Sigmoid colon (tissue), 4 donors: ENCODE data around the genes SHISA9, NPIPA2 and NDE1.

DNA sequence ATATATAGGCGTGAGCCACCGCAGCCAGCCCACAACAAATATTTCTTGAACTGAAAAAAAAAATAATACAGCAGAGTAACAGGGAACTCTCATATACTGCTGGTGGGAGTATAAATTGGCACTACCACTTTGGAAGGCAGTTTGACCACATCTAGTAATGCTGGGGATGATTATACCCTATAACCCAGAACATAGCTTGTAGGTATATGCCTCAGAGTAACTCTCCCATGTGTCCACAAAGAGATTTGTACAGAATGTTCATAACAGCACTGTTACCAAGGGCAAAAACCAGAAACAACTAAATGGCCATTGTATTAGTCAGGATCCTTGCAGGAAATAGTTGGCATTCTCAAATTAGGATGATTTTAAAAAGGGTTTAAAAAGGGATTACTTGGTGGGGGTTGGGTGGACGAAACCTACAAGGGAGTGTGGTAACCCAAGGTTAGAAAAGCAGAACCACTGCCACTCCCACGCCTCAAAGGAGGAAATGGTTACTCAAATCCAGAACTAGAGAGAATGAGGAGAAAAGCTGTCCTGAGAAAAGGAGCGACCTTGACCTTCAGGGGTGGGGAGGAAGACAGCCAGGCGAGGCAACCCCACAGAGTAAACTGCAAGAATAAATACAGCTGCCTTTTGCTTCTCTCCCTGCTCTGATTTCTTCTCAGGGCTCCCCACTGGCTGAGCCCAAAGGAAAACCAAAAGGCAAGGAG, 2.1 kb downstream of the CPPED1 start:
- PRO-cap, result no peak
- RAMPAGE, long total RNA, 4 experiments, result no peak in any of the 4 experiments

DNA sequence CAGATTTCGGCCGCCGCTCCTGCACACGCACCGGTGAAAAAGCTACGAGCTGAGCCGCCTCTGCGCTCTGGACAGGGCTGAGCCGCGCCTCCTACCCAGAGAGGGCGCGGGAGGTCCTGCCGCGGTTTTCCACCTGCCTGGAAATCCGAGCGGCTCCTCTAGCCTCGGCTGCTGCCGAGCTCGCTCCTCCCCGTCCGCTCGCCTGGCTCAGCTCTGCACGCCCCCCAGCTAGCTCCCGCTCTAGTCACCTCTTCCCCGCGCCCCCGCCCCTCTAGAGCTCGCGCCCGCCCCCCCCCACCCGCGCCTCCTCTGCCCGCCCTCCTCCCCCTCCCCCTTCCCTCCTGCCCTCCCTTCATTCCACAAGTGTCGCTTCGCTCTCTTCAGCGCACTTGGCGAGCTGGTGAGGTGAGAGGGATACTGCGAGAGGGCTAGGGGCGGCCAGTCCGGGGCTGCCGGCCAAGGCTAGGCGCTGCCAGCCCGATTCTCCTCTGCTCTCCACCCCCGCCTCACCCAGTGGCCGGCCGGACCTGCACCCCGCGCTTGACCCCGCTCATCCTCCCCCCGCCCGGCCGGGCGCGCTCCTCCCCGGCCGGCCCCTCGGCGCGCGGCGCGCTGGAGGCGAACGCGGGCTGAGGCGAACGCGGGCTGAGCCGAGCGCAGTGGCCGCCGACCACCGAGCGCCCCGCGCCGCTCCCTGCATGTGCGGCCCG, at the start of gene SHISA9:
Gene SHISA9, plus strand, starts transcription at position 355 of the 710 bp plus-strand sequence.
- PRO-cap, result no peak
- RAMPAGE, long total RNA, 4 experiments, result no peak in any of the 4 experiments

DNA sequence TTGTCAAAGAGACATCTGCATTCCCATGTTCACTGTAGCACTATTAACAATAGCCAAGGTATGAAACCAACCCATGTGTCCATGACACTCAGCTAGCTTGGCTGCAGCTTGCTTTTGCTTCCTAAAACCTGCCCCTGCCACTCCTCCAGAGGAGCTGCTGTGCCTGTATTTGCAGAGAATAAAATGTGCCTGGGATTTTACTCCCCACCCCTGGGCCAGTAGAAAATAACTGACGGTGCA, 6.7 kb upstream of the ERCC4 start:
- PRO-cap, result no peak
- RAMPAGE, long total RNA, 4 experiments, result no peak in any of the 4 experiments

- PRO-cap, result no peak
- RAMPAGE, long total RNA, 4 experiments, result no peak in any of the 4 experiments
Observed at GRCh38 chr16:14236201-14237024, 165.3 kb downstream of the MRTFB start.

- PRO-cap, result unidirectional peak, minus-strand start at chr16:14285725; unidirectional peak, minus-strand start at chr16:14285798
- RAMPAGE, long total RNA, 4 experiments, result no peak in any of the 4 experiments
Observed at GRCh38 chr16:14285426-14286184, 214.5 kb downstream of the MRTFB start.

GRCh38 chr16:14310368-14311117, 239.4 kb downstream of the MRTFB start:
- PRO-cap, result no peak
- RAMPAGE, long total RNA, 4 experiments, result no peak in any of the 4 experiments

DNA sequence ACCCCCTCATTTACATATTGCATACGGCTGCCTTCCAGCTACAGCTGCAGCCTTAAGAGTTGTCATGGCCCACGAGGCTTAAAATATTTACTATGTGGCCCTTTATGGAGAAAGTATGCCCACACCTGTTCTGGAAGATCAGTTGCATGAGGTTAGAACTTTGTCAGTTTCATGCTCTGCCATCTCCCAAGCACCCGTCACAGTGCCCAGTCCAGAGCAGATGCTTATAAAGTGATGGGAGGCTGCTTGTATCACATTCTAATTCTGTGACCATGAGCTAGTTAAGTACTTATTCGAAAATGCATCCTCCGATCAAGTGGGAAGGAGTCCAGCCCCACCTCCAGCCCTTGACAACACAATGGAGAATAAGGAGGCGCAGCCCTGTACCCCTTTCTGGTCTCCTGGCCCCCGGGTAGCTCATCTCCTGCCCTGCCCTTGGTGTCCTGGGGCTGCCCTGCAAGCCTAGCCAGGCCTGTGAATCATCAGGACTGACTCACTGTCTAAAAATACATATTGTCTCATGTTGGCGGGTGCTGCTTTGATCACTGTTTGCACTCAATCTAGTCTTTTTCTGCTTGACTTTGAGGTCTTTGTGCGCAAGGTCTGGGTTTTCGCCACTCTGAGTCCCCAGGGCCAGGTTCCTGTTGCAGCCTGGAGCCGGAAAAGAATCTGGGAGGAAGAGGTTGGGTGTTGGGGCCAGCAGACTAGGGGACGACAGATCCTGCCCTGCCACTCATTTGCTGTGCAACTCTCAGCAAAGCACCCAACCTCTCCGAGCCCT, 230.8 kb downstream of the PARN start:
- PRO-cap, result unidirectional peak, plus-strand start at position 674 of the sequence
- RAMPAGE, long total RNA, 4 experiments, result no peak in any of the 4 experiments

DNA sequence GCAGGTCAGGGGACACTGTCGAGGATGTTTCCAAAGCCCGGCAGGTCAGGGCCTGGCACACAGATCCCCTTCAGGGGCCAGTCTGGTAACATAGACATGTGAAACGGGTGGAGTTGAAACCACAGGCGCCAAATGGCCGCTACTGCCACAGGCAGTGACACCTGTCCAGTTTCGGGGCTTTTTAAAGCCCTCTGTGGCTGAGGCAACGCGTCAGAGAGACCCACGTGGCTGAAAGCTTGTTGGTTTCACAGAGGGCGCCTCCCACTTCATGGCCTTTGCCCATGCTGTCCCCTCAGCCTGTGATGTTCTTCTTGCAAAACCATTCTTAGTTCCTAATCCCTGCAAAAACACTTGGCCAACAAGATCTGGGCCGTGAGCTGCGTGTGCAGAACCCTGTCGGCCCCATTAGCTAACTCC, 224.0 kb downstream of the PARN start:
- PRO-cap, result no peak
- RAMPAGE, long total RNA, 4 experiments, result no peak in any of the 4 experiments

DNA sequence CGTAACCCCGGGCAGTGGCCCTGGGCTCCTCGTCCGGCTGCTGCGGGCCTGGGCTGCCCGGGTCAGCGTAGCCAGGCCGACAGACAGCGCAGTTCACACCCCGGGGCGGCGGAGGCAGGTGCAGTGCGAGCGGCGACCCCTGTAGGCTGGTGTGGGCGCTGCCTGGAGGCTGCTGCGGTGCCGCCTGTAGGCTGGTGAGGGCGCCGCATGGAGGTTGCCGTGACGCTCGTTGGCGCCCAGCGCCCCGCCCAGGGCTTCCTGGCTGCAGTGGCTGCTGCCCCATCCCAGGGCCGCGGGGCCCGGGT, at the start of gene NPIPA2:
Gene NPIPA2, plus strand, starts transcription at position 251 of the 305 bp plus-strand sequence.
- PRO-cap, result no peak
- RAMPAGE, long total RNA, 4 experiments, result no peak in any of the 4 experiments

DNA sequence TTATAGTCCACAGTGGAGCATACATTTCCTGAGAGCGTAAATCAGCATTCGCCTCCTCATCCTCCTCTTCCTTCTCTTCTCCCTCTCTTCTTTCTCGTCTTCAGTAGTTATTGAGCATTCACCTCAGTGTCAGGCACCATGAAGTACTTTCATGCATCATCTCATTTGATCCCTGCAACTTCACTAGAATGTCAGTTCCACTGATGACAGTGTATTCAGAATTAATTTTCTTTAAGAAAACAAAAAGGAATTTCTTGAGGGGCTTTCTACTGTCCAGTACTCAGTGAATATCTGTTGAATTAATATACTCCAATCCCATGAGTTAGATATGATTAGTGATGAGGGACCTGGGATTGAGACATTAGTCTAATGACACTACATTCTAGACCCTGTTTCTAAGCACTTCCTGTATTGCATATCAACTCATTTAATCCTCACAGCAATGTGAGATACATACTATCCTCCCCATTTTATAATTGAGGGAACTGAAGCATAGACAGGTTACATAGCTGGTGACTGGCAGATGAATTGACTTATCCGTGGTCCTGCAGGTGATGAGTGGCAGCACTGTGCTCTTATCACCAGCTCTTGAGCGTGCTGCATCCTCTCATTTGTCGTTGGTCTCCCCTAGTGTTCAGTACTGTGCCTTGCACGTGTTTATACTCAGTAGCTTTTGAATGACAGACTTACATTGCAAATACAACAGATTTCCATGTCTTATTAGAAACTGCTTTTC, 33.9 kb downstream of the NTAN1 start:
- PRO-cap, result no peak
- RAMPAGE, long total RNA, 4 experiments, result no peak in any of the 4 experiments

DNA sequence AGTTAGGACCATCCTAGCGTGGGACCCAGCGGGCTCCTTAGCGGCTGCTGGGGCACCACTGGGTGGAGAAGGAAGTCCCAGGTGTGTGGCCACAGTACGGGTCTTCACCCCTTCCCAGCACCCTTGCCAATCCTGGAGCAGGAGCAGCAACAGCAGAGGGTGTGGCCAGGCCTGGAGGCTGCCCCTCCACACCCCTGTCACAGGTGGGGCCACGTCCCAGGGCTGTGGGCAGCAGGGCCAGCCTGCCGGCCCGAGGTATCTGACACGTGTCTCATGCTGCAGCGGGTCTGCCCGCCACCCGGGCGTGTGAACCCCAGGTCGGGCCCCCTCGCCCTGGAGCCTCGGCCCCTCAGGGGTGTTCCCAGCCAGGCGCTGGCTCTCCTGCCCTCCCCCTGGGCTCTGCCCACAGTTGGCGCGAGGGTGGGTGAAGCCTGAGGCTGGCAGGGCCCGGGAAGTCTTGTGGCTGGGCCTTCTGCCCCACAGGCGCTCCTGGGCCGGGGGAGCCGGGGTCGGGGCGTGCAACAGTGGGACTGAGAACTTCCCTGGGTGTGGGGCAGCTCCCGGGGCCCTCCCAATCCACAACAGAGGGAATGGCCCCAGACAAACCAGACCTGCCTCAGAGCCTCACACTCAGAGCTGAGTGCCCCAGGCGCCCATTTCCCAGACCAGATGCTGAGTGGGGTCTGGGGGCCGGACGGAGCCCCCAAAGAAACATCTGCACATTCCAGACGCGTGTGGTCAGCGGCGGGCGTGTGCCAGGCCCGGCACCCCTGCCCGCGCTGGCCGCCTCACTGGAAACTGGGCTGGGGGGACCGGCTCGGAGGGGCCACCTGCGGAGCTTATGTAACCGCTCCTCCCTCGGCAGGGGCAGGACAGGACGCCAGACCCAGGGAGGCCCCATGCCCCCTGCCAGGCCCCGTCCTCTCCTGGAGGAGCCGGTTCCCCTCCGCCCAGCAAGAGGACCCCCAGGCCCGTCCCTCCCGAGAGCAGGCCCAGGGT, 49.4 kb upstream of the RRN3 start:
- PRO-cap, result no peak
- RAMPAGE, long total RNA, 4 experiments, result no peak in any of the 4 experiments

DNA sequence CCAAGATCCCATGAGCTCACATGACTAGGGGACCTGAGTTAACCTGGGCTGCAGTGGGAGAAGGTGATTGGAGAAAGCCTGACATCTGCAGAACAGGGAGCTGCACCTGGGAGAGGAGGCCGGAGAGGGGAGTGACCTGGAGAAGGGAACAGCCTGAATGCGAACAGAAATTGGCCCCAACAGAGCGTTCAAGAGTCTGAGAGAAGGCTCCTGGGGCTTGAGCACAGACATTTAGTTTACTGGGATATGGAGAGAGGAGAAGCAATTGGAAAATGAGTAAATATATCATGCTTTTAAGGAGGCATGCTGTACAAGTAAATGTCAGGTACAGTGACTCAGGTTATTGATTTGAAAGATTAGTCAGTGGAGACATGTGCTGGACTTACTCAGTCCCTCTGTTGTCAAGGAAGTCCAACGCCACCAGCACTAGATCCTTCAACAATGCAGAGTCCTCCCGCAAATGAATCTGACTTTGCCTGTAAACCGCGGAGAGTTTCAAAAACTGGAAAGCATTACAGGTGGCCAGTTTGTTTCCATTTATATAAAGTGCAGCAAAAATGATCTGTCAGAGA, 28.2 kb downstream of the BMERB1 start:
- PRO-cap, result no peak
- RAMPAGE, long total RNA, 4 experiments, result no peak in any of the 4 experiments

DNA sequence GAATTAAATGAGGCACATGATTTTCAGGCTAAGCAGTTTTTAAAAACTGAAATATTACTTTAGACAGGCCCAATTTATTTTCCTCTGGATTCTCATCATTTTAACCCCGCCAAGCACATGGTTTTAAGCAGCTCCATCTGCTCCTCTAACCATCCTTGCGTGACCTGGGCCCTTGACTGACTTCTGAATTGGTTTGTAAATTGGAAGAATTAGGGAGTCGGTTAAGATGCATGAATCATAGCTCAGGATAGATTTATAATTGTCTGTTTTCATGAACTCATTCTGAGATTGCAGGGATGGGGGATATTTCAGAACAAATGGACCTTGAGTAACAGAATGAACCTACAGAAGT, 59.4 kb downstream of the BMERB1 start:
- PRO-cap, result no peak
- RAMPAGE, long total RNA, 4 experiments, result no peak in any of the 4 experiments

GRCh38 chr16:15625316-15625960, 17.5 kb downstream of the MARF1 start:
- PRO-cap, result no peak
- RAMPAGE, long total RNA, 4 experiments, result no peak in any of the 4 experiments

DNA sequence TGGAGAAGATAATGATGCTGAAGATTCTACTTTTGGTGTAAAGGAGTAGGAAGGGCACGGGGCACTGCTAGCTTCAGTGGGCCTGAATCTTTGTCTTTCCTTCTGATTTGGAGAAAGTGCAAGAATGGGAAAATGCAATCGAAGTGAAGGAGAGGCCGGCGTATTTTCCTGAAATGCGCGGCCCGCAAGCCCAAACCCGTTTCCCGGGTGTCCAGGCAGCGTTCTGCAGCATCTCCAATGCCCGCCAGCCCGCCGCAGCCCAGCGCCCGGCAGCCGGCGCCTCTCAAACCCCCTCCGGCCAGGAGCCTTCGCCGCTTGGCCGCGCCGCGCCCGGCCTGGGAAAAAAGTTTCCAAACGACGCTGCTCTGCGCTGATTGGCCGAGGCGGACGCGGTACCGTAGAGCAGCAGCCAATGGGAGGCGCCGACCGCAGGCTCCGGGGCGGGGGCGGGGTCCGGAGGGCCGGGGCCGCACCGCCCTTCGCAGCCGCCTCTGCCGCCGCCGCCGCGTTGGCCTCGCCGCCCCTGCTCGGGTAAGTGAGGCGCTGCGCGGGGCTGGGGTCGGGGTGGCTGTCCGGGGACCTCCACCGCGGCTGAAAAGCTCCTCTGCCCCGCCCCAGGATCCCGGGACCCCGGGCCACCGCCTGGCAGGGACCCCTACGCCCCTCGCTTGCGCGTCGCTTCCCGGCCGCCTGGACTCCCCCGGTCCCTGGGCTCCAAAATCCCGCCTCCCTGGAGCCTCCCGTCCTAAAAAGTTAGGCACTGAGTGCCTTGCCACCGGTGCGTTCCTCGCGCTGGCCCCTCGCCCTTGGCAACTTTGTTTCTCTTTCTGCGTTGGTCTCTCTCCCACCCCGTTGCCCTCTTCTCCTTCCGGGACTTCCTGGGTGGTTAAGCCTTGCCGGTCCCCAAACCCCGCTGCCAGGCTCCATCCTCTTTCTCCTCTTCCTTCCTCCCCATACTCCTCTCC, at the start of gene NDE1:
Gene NDE1, plus strand, starts transcription at position 482 of the 965 bp plus-strand sequence.
- PRO-cap, result bidirectional peak, plus-strand start at position 438 of the sequence, minus-strand start at position 350 of the sequence
- RAMPAGE, long total RNA, 4 experiments, result start-site peak on the plus strand in 4 of 4 experiments, centred at positions 482 to 500 of the sequence, 73 to 208 reads per replicate

DNA sequence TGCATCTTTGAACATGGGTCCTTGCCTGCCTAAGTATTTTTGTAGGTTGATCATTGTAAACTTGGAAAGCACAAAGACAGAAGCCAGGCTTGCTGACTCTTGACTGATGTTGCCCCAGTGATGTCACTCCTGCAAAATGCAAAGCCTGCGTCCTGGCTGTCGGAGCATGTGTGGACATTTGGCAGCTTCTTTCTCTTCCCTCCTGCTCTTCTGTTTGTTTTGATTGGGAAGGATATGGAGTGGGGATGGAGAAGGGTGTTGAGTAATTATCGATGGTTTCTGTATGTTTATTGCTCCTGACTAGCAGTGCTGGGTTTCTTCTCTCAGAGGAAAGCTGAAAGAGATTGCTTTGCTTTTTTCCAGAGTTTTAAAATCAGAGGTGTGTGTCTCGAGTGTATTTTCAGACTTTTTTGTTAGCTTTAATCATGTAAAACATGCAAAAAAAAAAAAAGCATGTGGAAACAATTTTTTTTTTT, 3.3 kb downstream of the NDE1 start:
- PRO-cap, result no peak
- RAMPAGE, long total RNA, 4 experiments, result no peak in any of the 4 experiments

- PRO-cap, result no peak
- RAMPAGE, long total RNA, 4 experiments, result no peak in any of the 4 experiments
Observed at GRCh38 chr16:15723996-15724491, 74.0 kb downstream of the NDE1 start.

DNA sequence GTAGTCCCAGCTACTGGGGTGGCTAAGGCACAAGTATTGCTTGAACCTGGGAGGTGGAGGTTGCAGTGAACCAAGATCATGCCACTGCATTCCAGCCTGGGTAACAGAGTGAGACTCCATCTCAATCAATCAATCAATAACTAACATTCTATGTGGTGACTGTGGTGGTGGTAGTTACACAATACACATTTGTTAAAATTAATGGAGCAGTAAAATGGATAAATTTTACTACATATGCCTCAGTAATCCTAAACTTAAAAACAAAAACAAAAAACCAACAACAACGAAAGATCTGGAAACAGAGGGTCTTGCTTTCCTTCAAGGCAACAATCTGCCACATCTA, 78.0 kb downstream of the NDE1 start:
- PRO-cap, result no peak
- RAMPAGE, long total RNA, 4 experiments, result no peak in any of the 4 experiments

DNA sequence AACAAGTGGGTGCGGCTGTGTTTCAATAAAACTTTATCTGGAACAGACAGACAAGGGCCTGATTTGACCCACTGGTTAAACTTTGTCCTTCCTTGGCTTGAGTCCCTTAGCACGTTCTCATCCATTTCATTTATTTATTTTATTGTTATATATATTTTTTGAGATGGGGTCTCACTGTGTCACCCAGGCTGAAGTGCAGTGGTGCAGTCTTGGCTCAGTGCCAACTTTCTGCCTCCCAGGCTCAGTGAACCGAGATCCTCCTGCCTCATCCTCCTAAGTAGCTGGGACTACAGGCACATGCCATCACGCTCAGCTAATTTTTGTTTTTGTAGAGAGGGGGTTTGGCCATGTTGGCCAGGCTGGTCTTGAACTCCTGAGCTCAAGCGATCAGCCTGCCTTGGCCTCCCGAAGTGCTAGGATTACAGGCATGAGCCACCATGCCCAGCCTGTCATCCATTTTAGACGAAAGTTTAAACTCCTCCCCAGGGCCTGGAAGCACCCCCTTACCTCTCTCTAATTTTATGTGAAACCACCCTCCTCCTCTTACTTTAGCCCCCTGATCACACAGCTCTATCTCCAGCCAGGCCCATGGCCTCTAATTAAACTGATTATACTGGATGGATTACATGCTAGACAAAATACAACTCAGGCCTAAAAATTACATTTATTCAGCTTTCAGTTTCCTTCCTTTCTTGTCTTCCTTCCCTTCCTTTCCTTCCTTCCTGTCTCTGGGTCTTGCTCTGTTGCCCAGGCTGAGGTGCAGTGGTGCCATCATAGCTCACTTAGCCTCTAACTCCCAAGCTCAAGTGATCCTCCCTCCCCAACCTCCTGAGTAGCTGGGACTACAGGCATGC, 64.0 kb downstream of the MYH11 start:
- PRO-cap, result no peak
- RAMPAGE, long total RNA, 4 experiments, result no peak in any of the 4 experiments

DNA sequence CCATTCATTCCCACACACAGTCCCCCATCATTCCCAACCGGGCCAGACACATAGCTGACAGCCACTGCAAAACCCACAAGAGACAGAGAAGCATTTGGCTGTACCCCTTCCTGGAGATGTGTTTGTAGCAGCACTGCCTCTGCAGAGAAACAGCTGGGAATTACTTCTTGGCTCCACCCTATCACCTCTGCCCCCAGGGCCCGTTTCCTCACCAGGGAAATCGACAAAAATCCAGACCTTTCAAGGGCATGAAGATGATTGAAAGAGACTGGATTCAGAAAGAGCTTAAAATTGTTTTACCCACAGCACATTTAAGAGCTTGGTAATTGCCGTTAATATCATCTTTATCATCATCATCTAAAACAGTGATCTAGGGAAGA, 46.3 kb downstream of the MYH11 start:
- PRO-cap, result no peak
- RAMPAGE, long total RNA, 4 experiments, result no peak in any of the 4 experiments